Right atrium auricular region (tissue), 2 donors: ENCODE data around the genes FGD1, TRO, FAM104B and MSN.

DNA sequence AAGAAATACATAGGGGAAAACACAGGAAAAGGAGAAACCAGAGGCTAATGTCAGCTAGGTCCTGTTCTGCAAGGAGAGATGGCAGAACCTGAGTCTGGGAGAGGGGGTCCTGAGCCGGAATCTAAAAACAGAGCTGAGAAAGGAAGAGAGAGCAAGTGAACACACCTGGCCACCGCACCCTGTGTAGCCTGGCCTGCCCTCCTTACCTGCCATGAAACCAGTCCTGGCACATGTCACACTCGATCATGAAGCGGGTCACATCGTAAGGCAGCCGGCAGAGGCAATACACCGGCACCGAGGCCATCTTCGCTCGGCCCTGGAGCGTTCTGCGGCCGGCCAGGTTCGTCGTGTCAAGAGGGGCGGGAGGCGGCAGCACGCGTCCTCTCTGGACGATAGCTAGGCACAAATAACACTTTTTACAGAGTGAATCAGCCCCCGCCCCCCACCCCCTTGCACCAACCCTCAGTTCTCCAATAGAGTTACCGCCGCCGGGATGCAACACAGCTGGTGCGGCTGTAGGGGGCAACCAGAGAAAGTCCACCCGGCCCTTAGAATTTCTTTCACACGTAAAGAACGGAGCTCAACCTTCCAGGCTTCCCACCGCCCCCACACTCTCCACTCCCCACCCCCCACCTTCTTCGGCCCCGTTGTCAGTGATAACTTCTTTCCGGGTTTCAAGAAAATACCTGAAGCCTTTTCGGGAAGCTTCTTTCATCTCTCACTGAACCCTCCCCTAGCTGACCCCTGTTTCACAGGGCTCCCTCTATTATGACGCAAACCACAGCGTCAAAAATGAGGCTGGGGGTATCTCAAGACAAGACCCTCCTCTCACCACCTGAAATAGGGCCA lies 1.6 kb downstream of the PHF8 start:
- PRO-cap, result bidirectional peak, plus-strand start at position 559 of the sequence, minus-strand start at position 408 of the sequence
- RAMPAGE, long total RNA, 2 experiments, result no peak in any of the 2 experiments

GRCh38 chrX:54440552-54441199 lies 472 bp downstream of the TSR2 start:
- PRO-cap, result no peak
- RAMPAGE, long total RNA, 2 experiments, result no peak in any of the 2 experiments

DNA sequence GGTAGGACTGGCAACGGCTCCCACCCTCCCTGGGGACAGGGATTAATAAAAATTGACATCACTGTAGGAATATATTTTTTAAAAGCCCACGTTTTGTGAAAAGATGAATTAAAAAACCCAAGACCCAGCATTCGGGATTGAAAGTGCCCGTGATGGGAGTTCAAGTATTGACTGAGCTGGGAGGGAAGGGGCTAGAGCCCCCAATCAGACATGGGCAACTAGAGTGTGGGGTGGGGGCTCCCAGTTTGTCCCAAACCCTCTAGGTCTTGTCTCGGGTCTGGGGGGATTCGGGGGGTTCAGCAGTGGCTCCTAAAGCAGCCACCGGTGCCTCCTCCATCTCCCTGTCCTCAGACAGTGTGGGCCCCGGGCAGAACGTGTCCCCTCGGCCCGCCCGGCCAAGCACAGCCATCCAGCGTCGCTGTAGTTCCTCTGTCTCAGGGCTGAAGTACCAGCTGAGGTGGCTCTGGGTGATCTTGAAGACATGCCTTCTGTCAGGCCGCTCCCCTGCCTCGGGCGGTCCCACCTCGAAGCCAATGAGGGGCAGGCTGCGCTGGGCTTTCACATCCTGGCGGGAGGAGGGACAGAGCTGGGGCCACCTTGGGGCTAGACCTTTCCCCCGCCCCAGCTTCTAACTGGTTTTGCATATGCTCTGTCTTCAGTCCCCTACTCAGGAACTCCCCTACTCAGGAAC lies 5.8 kb downstream of the TSR2 start:
- PRO-cap, result no peak
- RAMPAGE, long total RNA, 2 experiments, result no peak in any of the 2 experiments

- PRO-cap, result bidirectional peak, plus-strand start at chrX:54496164, minus-strand start at chrX:54496132; bidirectional peak, plus-strand start at chrX:54496300, minus-strand start at chrX:54496234
- RAMPAGE, long total RNA, 2 experiments, result no peak in any of the 2 experiments
Observed at GRCh38 chrX:54495436-54496420, at the start of gene FGD1. FGD1 (minus strand) TSS chrX:54496234.

DNA sequence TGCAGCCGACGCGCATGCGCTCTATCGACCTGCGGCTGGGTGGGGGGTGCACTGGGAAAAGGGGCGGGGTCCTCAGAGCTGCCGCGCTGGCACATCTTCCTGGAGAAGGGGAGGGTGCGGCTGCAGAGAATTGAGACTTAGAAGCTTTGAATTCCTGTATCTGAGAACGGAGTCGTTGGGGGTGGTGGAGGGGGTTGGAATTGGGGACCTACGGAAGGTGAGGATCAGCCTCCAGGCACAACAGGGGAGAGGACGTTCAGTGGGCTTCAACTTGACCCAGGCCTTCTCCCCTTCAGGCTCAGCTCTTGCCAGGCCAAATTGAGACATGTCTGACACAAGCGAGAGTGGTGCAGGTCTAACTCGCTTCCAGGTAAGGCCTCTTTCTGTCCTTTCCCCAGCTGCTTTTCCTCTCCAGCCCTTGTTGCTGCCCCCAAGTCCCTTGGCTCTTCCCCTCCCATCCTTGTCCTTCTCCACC lies 1.5 kb downstream of the MAGED2 start:
- PRO-cap, result bidirectional peak, plus-strand start at position 100 of the sequence, minus-strand start outside the sequence
- RAMPAGE, long total RNA, 2 experiments, result no peak in any of the 2 experiments

DNA sequence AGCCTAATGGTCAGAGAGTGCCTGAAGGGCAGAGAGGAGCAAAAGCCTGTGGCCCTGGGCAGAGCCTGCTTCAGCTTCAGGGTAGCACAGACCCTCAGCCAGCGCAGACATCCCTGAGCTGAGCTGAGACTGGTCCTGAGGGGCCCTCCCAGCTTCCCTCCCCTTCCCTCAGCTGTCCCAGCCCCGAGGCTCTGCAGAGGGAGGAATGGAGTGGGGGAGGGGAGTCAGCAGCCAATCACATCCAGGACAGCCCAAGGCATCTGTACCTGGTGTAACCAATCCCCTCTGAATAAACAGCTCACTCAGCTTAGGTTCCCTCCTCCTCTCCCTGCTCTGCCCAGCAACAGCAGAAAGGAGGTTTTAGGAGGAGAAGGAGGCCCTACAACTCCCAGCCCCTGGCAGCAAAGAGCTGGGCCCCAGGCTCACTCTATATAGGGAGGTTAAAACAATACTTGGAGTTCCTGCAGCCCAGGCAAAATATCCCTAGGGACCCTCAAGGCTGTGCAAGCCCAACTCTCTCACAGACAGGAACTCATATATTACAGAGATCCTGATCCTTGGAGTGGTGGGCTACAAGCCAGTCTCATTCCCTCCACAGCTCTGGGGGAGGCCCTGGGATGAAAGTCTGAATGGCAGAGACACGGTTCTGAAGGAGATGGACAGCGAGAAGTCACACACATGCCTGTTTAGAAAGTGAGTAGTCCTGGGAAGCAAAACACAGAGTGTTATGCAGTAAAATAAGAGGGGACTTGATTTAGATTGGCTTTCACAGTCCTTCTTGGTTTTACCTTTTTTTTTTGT lies 33.9 kb downstream of the MAGED2 start:
- PRO-cap, result no peak
- RAMPAGE, long total RNA, 2 experiments, result no peak in any of the 2 experiments

- PRO-cap, result unidirectional peak, plus-strand start at chrX:54920824
- RAMPAGE, long total RNA, 2 experiments, result start-site peak on the plus strand in 2 of 2 experiments, at chrX:54920796-54920825 at its widest, 97 to 109 reads per replicate
Observed at GRCh38 chrX:54920455-54920990, at the start of gene TRO. TRO (plus strand) TSS chrX:54920824.

DNA sequence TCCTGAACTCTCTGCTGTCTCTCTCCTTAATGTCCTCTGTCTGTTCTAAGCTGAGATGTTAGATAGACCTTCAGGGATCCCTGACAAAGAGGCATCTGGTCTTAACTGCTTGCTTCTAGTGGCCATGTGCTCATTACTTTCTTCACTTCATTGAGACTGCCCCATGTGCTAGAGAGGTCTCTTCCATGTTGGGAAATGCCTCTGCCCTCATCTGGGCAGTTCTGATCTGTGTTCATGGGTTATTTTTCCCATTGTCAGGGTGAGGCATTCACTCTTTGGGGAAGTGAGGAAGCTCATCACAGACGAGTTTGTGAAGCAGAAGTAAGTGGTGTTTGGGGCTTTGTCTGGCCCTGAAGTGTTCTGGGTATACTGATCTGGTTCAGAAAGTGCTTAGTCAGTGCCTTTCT lies 6.2 kb downstream of the TRO start:
- PRO-cap, result no peak
- RAMPAGE, long total RNA, 2 experiments, result no peak in any of the 2 experiments

GRCh38 chrX:55088644-55088879 lies 256 bp upstream of the PAGE2 start:
- PRO-cap, result no peak
- RAMPAGE, long total RNA, 2 experiments, result no peak in any of the 2 experiments

DNA sequence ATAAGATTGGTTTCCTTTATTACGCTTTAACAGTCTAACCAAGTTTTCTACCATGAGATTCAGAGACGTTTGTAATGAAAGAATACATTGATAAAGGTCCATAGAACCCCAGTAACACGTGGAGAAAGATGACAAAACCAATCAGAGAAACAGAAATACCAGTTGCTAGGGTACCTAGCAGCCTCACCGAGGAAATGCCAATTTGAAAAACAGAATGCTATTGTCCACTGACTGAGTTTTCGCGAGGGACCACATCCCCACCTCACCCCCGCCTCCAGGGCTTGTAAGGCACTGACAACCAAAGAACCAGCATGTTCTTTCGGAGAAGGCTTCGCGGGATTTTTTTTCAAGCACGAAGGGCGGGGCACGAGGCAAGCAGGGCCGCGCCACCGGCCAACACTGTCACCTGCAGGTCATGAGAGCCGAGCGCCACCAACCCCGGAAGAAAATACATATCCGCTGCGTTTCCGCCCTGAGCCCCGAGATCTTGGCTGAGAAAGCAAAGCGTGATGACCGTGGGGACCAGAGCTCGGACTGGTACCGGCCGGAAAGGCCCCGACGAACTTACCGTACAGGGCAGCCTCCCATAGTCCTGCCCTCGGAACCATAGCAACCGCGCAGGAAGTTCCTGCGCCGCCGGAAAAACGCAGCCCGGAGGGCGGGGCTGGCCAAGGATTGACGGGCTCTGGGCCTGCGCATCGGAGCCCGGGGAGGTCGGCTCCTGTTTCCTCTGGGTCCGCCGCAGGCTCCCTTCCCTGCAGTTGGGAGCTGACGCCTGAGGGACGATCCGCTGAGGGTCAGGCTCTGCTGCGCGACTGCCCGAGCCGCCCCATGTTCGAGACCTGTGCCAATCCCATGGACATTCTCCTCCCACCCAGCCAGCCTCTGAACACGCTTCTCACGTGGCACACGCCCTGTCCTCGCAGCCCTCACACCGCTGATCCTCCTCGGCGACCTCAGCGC lies at the start of gene FAM104B:
FAM104B (minus strand) TSS at position 617 of the 963 bp plus-strand sequence.
- PRO-cap, result bidirectional peak, plus-strand start at position 742 of the sequence, minus-strand start at position 536 of the sequence
- RAMPAGE, long total RNA, 2 experiments, result start-site peak on the minus strand in 2 of 2 experiments, centred at positions 582 to 585 of the sequence, 680 to 747 reads per replicate

DNA sequence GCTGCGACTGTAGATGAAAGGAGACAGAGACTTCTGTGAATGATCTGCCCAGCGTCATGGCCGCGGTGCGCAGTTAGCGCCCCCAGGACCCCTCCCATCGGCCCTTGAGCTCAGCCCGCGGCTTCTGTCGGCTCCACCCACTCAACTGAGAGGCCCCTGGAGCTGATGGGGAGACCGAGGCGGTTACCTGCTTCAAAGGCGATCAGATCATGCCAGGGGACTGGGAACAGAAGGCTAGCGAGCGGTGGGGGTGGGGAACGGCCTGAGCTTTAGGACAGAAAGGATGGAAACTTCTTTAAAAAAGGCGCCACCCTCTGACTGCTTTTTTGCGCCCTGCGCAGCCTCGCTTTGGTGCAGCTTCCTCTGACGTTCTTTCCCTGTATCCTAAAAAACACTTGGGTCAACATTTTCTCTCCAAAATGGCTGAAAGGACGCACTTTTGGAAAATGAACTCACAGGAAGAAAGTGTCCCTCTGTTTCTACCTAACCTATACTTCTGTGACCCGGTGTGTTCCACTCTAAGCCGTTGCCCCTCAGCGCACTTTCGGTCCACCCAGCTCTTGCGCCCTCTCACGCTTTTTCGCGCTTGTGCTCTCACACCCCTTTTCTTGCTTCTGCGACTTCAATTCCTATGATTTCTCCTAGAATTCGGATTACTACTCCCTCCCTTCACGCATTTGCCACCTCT lies 522 bp downstream of the USP51 start:
- PRO-cap, result bidirectional peak, plus-strand start at position 205 of the sequence, minus-strand start at position 71 of the sequence; bidirectional peak, plus-strand start at position 406 of the sequence, minus-strand start at position 271 of the sequence; bidirectional peak, plus-strand start at position 539 of the sequence, minus-strand start at position 492 of the sequence
- RAMPAGE, long total RNA, 2 experiments, result no peak in any of the 2 experiments

DNA sequence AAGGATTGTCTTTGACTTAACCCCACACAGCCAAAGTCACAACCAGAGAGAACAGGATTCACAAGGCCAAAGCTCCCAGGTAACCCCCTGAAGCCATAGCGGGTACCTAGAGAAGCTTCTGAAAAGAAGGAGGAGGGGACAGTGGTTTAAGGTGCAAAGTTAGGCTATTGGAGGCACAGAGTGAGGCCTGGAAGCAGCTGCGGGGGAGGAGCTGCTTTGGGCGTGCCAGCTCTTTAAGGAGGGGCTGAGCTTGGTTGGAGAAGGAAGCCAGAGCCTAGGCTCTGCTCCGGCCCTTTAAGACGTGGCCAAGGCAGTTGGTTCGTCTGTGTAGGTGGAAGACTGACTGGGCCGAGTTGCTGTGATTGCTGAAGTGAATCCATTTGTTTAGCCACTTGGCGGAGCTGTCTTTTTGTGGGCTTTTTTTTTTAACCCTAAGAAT lies 1.5 kb downstream of the KLF8 start:
- PRO-cap, result bidirectional peak, plus-strand start at position 322 of the sequence, minus-strand start at position 182 of the sequence
- RAMPAGE, long total RNA, 2 experiments, result no peak in any of the 2 experiments

- PRO-cap, result no peak
- RAMPAGE, long total RNA, 2 experiments, result no peak in any of the 2 experiments
Observed at GRCh38 chrX:56803320-56804016, 74.4 kb downstream of the NBDY start.

DNA sequence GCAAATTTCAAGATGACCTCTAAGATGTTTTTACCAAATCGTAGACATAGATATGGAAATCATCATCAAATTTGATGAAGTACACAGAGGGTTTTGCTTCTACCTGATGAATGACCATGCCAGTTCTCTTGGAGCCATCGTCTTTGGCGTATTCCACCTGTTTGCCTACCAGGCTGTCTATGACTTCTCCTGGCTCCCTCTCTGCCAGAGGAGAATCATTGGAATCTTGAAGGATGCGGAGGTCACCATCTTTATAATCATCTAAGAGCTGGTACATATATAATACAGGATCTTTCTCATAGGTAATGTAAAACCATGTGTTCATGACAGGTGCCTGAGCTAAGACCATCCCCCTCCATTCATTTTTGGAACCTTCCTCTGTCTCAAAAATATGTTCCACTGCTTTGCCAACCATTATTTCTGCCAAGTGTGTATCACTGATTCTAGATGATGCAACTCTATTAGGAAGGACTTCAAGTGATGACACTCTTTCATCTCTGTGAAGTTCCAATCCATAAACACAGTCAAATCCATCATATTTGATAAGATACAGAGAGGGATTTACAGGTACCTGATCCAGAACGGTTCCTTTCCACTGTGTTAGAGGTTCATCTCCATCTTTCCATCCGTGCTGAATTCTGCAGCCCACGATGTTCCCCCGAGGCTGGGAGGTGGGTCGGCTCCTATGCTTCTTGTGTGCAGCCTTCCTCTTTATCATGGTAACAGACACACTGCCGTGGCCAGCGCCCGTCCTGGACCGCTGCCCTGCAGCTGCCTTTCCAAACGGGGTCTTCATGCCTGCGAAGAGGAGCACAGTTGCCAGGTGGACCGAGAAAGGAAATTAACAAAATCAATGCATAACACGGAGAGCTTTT lies 952 bp downstream of the SPIN3 start:
- PRO-cap, result no peak
- RAMPAGE, long total RNA, 2 experiments, result no peak in any of the 2 experiments

DNA sequence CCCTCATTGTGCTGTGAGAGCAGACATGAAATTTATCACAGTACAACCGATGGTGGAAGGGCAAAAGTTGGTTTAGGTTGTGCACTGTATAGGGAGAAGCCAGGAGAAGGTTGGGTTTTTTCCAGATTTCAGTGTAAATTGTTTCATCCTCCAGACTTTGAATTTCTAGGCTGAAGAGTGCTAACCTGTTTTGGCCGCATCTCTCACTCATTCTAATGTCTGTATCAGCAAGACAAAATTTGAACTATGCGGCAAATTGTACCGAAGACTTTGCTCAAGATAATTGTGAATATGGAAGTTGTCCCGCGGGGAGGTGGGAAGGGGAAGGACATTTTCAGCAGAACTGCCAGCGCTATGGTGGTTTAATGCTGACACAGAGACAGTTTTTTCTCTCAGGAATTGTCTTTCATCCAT lies 639 bp upstream of the ZXDB start:
- PRO-cap, result no peak
- RAMPAGE, long total RNA, 2 experiments, result no peak in any of the 2 experiments

GRCh38 chrX:57910601-57911314 lies 500 bp upstream of the ZXDA start:
- PRO-cap, result no peak
- RAMPAGE, long total RNA, 2 experiments, result no peak in any of the 2 experiments

DNA sequence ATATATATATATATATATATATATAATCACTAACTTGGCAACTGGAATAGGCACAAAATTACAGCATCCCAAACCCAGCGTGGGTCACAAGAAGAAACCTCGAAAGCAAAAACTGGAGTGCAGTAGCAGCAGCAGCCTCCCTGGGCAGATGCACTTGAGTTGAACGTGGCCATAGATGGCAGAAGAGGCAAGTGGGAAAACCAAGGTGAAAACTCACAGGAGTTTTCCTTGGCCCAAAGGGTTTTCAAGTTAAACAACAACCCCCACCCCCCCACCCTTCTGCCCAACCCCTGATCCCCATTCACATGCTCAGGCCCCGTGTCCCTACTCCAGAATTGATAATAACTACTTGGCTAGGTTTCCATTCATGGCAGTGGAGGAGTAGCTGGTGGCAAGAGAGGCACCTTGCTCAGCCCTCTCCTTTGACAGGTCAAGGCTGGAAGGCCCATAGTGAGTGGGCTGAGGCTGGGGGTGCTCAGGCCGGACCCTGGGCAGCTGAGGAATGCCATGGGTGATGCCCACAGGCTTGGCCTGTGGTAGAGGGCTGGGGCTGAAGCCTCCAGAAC lies 15.9 kb downstream of the AMER1 start:
- PRO-cap, result no peak
- RAMPAGE, long total RNA, 2 experiments, result no peak in any of the 2 experiments

- PRO-cap, result no peak
- RAMPAGE, long total RNA, 2 experiments, result no peak in any of the 2 experiments
Observed at GRCh38 chrX:65598518-65598946, 63.9 kb upstream of the LAS1L start.

- PRO-cap, result no peak
- RAMPAGE, long total RNA, 2 experiments, result no peak in any of the 2 experiments
Observed at GRCh38 chrX:65643016-65643959, 24.2 kb upstream of the MSN start.

- PRO-cap, result bidirectional peak, plus-strand start at chrX:65667654, minus-strand start at chrX:65667511
- RAMPAGE, long total RNA, 2 experiments, result start-site peak on the plus strand in 2 of 2 experiments, at chrX:65667624-65667729 at its widest, 1,420 to 2,880 reads per replicate
Observed at GRCh38 chrX:65667259-65668188, at the start of gene MSN. MSN (plus strand) TSS chrX:65667654.